Ureter (tissue), 1 donor: ENCODE data around the genes SPR, PRADC1 and DGUOK.

- PRO-cap: bidirectional peak, plus-strand start at chr2:72887408, minus-strand start at chr2:72887307
Measured at GRCh38 chr2:72886749-72887482, at the start of gene SPR. Gene SPR (plus strand): TSS chr2:72887408.

DNA sequence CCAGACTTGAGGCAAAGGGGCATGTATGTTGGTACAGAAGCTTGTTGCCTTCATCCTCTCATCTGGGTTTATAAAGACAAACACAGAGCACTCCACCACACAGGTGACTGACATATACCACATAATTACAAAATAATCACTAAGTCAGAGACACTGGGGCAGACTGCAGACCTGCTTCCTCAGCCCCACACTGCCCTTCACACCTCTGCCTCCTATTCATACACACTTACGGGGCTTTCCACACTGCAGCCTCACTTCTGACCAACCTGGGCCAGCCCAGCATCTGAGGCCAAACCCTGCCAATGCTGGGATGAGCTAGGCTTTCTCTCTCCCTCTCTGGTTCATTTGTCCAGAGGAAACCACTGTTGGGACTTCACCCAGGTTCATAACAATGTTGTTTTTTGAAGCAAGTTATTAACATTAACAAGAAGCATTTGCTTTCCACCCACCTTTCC is 4.5 kb downstream of the EMX1 start:
- PRO-cap: no peak

GRCh38 chr2:72983558-72984116 is 66.3 kb downstream of the EMX1 start:
- PRO-cap: no peak

DNA sequence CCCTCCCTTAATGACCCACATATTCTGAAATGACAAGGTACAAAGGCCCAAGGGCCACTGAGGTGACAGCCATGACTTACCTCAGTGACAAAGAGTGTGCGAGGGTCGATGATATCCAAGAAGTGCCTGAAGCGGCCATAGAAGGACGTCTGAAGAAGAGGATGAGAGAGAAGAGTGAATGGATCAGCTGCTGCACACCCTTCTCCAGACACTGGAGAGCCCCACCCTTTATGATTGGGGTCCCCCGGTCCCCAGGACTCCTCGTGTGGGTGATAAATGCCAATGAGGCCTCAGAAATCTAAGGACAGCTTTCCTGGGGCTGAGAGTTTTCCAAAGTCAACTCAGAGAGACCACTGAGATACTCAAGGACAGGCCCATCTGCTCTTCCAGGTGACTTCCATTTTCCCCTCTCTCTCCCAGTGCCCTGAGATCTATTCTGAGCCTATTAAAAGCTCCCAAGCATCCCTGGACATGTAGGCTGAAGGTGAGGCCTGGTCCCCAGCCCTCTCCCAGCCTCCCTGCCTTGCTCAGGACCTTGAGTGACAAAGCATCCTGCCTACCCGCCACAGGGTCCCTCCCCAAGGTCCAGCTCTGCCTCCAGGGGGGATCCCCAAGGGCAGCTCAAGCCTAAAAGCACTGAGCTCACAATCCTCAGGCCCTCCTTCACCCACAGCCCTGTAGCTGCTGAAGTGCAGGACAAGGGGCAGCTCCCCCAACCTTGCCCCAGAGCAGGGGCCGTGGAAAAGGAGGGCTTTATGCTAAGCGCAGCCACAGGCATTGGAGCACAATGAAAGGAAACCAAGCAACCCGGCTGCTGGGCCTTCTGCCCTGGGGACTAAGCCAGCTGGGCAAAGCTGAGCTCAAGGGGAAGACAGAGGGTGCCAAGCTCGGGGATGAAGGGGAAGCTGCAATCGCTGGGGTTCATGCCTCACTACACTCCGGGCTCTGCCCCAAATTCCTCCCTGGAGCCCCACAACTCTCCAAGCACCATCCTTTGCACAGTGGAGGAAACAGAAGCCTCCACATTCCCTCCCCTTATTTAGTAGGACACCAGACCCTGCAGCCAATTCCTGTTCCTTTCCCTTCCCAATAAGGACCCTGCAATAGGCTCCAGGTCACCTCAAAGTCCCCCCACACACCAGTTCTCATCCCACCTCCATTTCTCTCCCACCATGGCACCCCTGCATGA is 12.7 kb downstream of the SFXN5 start:
- PRO-cap: no peak

- PRO-cap: no peak
Measured at GRCh38 chr2:73063746-73064193, 7.7 kb downstream of the SFXN5 start.

- PRO-cap: bidirectional peak, plus-strand start at chr2:73071501, minus-strand start at chr2:73071324
Measured at GRCh38 chr2:73071408-73071578, 219 bp downstream of the SFXN5 start.

GRCh38 chr2:73084213-73084874 is 12.8 kb upstream of the SFXN5 start:
- PRO-cap: no peak

GRCh38 chr2:73089240-73090255 is 18.0 kb upstream of the SFXN5 start:
- PRO-cap: no peak

- PRO-cap: no peak
Measured at GRCh38 chr2:73226659-73227199, 6.3 kb downstream of the PRADC1 start.

- PRO-cap: bidirectional peak, plus-strand start at chr2:73233503, minus-strand start at chr2:73233221
Measured at GRCh38 chr2:73232607-73233329, at the start of gene PRADC1. Gene PRADC1 (minus strand): TSS chr2:73233239.

DNA sequence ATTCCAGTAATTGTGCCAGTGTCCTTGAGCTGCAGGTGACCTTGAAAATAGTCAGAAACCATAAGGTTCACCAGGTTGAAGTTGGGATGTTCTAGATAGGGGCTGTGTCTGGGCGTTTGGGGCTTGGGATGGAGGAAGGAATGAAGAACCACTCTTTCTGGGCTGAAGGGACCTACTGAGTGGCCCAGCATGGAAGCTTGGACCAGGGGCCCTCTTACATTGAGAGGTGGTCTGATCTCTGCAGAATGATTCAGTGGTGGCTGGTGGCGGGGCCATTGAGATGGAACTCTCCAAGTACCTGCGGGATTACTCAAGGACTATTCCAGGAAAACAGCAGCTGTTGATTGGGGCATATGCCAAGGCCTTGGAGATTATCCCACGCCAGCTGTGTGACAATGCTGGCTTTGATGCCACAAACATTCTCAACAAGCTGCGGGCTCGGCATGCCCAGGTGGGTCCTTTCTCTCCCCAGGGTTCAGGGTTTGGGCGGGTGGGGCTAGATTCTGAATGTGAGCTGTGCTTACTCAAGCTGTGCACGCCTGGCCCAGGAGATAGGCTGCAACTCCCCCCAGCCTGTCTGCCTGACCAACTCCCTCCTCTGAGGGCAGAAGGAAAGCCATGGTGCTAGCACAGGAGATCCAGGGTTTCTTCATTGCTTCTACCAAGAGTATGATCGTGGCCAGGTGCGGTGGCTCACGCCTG is 17.0 kb downstream of the CCT7 start:
- PRO-cap: no peak

- PRO-cap: no peak
Measured at GRCh38 chr2:73254889-73255693, 21.0 kb downstream of the CCT7 start.

- PRO-cap: no peak
Measured at GRCh38 chr2:73284995-73285660, 850 bp upstream of the FBXO41 start.

GRCh38 chr2:73896270-73897050 is 3.7 kb downstream of the ACTG2 start:
- PRO-cap: no peak

- PRO-cap: no peak
Measured at GRCh38 chr2:73897731-73898588, 5.2 kb downstream of the ACTG2 start.

- PRO-cap: unidirectional peak, plus-strand start at chr2:73902236
Measured at GRCh38 chr2:73902049-73902772, 9.4 kb downstream of the ACTG2 start.

DNA sequence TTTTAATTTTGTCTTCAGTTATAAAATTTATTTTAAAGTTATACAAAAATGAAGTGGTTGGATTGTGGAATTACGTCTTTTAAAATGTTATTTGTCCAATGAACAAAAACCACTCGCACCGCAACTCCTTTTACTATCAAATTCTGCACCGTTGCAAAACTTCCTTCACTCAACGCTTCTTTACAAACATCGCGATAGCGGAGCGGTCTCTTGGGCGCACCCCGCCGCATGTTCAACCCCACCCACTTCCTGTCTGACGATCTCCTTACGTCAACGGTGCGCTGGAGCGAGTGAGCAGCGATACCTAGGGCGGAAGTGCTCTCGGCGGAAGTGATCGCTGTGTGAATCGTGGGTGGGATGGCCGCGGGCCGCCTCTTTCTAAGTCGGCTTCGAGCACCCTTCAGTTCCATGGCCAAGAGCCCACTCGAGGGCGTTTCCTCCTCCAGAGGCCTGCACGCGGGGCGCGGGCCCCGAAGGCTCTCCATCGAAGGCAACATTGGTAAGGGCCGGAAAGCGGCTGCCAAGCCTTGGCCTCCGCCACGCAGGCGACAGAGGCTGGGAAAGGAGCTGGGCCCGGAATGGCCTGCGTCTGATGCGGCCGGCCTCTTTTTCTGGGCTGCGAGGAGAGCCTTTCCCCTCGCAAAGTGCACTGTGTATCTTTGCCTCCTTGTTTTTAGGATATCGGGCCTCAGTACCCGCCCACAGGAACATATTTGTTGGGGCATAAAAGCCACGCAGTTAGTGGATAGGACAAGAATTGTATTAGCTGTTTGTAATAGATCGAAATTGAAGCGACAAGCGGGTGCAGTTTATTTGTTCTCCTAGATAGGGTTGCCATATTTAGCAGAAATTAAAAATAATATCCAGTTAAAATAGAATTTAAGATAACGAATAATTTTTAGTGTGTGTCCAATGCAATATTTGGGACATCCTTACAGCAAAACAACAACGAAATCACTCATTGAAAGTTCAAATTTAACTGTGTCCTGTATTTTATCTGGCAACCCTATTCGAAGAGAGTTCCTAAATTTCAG is at the start of gene DGUOK:
TSS of gene DGUOK (plus strand) at position 327 of the 1,034 bp plus-strand sequence.
- PRO-cap: bidirectional peak, plus-strand start at position 340 of the sequence, minus-strand start at position 145 of the sequence

DNA sequence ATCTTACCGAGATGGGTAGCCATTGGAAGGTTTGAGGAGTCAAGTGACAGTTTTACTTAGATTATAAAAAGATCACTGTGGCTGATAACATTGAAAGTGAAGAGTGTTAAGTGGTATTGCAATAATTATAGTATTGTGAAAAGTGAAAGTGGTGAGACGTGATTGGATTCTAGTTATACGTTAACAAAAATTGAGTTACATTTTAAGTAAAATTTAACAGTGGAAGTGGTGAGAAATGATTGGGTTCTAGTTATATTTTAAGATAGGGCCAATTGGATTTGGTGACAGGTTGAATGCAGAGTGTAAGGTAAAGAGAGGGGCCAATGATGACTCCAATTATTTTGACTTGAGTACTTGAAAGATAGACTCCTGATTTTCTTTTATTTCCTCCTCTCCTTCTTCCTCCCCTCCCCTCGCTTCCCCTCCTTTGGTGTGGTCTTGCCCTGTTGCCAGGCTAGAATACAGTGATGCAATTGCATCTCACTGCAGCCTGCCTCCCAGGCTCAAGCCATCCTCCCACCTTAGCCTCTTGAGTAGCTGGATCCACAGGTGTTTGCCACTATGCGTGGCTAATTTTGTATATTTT is 2.1 kb downstream of the DGUOK start:
- PRO-cap: no peak

GRCh38 chr2:73935368-73936357 is 9.0 kb downstream of the DGUOK start:
- PRO-cap: no peak

DNA sequence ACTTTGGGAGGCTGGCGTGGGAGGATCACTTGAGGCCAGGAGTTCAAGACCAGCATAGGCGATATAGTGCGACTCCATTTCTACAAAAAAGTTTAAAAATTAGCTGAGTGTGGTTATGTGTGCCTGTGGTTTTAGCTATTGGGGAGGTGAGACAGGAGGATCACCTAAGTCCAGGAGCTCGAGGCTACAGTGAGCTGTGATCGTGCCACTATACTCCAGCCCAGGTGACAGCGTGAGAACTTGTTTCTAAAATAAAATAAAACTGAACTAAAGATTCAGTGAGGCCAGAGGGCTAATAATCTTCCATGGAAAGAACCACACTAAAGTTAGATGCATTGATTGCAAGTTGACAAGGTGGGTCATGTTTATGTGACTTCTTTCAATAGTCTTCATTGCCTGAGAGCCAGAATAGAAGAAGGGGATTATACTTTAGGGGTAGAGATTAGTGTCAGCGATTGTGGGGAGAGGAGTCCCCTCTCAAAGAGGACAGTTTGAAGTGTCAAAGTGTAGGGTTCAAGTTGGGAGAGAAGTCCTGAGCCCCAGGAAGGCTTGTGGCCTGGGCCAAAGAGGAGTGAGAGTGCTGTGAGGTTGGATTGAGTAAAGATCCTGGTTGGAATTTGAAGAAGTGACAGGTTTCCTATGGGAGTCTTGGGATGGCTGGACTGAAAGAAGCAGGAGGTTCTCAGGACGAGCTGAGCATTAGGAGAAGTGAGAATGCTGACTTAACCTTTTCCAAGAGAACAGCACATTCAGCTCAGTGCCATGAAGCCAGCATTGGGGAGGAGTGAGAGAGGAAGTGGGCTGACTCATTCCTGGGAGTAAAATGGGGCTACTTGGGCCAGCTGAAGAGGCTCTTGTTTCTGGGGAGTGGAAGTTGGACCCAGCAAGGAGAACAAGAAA is 25.5 kb downstream of the DGUOK start:
- PRO-cap: no peak